Ureter (tissue), 1 donor: ENCODE measurements around a stretch of chr3.

GRCh38 chr3:198042120-198042468 is 82.1 kb downstream of the LMLN start:
- PRO-cap: no peak